Cardiac fibroblast (primary cell): ENCODE measurements around a stretch of chr10.

DNA sequence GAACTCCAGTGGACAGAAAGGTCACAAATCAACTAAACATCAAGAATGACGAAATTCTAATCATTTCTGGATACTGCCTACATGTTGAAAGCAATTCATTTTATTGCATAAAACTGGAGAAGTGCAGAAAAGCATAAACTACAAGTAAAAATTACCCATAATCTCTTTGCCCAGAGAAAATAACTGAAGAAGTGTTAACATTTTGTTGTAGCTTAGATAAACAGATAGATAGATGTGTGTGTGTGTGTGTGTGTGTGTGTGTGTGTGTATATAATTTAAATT, 17.2 kb upstream of the TECTB start:
- RRBS: no CpG with 5 or more reads among the region's 1 CpG

DNA sequence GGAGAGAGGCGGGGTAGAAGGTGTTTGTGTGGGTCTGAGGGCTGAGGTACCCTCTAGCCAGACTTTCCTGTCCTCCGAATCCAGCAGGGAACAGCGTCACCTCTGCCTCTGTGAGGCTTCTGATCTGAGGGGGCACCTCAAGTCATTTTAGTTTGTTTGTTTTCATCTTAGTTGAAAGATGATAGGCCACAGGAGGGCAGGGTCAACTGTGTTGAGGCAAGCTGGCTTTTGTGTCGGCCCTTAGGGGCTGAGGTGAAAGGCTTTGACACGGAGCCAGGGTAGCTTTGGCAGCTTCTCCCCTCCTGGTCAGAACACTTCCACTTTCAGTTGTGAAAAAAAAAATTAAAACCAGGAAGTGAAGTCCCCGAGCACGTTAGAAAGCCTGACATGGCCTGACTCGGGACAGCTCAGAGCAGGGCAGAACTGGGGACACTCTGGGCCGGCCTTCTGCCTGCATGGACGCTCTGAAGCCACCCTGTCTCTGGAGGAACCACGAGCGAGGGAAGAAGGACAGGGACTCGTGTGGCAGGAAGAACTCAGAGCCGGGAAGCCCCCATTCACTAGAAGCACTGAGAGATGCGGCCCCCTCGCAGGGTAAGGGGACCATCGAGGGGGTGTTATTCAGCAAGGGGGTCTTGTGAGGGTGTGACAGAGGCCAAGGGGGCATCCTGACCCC, 2.1 kb downstream of the ACSL5 start:
- RRBS: no CpG with 5 or more reads among the region's 17 CpGs

DNA sequence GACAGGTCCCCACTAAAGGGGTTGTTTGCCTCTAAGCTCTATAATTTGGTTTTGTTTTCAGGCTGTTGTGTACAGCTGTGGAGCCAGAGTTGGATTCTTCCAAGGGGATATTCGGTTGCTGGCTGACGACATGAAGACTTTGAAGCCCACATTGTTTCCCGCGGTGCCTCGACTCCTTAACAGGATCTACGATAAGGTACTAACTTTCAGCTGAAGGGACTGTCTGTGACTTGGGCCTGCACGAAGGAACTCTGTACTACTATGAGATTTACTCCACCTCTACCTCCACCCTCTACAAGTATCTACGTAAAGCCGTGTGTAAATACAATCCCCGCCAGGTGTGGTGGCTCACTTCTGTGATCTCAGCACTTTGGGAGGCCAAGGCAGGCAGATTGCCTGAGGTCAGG, 33.6 kb downstream of the ZDHHC6 start:
- RRBS: no CpG with 5 or more reads among the region's 10 CpGs

DNA sequence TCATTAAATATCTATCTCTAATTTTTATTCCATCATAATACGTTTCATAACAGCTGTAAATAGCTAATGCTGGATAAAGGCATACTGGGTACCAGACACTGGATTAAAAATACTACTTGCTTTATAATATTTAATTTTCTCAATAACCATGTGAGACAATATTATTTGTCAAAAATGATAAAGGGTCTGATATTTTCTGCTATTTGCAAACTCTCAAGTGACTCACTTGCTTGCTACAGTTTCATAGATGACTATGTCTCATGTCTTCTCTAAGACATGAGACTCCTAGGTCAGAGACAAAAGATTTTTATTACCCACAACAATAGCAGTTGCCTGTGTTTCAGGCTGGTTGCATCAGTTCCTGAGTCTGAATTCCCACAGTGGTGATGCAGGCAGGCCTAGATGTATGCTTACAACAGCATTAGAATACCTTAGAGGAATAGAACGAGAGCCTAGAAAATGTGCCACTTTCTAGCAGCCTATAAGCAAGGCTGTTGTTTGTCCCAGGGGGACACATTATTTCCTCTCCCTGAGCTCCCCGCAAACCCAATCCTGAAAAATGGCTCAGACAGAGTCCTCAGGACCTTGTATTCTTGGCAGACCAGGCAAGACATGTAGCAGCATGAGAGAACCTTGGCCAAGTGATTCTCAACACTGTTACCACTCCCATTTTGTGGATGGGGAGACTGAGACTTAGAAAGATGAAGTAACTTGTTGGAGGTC, 13.9 kb downstream of the VTI1A start:
- RRBS: no CpG with 5 or more reads among the region's 3 CpGs

- RRBS: no CpG with 5 or more reads among the region's 2 CpGs
These were observed 176.5 kb upstream of the TCF7L2 start for GRCh38 chr10:112773427-112774025.

GRCh38 chr10:112842517-112843552, 107.2 kb upstream of the TCF7L2 start:
- RRBS: no CpG with 5 or more reads among the region's 7 CpGs

DNA sequence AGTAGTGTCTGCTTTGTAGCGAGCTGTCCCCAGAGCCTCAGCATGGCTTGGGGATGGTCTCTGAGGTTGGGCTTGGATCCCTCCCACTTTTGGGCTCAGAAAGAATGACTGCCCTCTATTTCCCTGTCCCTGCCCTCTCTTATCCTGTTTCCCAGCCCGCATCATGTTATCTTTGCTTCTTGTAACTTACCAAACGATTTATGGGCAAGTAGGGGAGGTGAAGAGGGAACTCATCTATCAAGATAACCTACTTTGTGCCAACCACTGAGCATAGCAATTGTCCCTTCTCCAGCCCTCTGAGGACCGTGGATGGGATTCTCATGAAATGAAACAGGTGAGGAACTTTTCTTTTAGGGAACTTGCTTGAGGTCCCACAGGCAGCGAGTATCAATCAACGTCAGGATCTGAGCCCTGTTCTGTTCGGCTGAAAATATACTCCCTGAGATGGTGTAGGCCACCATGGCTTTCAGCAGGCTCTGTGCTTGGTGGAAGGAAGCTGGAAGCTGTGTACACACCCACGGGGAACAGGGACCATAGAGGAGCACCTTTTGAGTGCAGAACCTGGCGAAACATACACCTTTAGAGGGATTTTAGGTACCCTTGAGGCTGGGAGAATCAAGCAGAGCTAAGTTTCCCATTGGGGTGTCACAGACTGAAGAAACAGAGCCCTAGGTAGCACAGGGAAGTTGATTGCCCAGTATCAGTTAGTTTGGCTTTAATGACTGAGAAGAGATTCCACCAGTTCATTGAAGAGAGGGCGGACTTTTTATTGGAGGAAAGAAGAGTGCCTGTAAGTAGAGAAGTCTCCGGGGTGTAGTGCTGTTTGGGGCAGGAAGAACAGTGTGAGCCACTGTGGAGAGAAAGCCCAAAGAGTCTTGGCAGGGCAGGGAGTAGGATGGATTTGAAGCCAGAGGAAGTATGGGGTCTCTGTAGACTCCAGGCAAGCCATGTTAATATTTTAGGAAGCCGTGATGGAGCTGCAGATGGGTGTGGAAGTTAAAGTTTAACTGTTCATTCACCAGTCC, 53.6 kb downstream of the TCF7L2 start:
- RRBS: no CpG with 5 or more reads among the region's 12 CpGs

GRCh38 chr10:113039959-113040557, 90.0 kb downstream of the TCF7L2 start:
- RRBS: no CpG with 5 or more reads among the region's 4 CpGs

- RRBS: no CpG with 5 or more reads among the region's 6 CpGs
These were observed 106.7 kb downstream of the TCF7L2 start for GRCh38 chr10:113056722-113057137.

GRCh38 chr10:113059136-113059971, 109.3 kb downstream of the TCF7L2 start:
- RRBS: no CpG with 5 or more reads among the region's 13 CpGs

- RRBS: no CpG with 5 or more reads among the region's 11 CpGs
These were observed 181.6 kb downstream of the TCF7L2 start for GRCh38 chr10:113131478-113132260.

DNA sequence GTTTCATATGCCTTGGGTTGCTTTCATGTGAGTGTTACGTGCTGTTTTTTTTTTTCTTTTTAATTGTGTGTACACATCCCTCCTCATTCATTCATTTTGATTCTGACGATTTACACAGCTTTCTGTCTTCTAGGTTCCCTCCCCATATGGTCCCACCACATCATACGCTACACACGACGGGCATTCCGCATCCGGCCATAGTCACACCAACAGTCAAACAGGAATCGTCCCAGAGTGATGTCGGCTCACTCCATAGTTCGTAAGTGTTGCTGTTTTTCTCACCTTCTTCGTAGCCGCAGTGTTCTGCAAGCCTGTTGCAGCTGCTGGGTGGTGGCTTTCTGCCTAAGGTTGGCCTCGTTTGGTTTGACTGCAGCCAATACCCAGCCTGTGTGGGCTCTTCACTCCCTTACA, 200.8 kb downstream of the TCF7L2 start:
- RRBS: no CpG with 5 or more reads among the region's 13 CpGs

GRCh38 chr10:113446633-113447292, 106.1 kb upstream of the HABP2 start:
- RRBS: no CpG with 5 or more reads among the region's 2 CpGs

DNA sequence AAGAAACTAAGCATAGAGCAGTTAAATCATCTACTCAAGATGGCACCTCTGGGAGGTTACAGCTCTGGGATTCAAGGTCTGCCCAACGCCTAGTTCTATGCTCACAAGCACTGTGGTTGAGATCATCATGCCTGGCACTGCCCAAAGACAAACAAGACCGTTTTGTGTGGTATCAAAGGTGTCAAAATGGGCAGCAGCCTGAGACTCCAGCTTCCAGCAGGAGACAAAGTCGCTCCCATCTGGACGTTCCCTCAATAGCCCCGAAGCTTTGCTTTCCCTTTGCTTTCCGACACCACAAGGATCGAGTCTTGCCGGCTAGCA, 5.0 kb downstream of the HABP2 start:
- RRBS: no CpG with 5 or more reads among the region's 8 CpGs

- RRBS: no CpG with 5 or more reads among the region's 3 CpGs
These were observed 5.1 kb downstream of the NHLRC2 start for GRCh38 chr10:113859356-113860100.

- RRBS: no CpG with 5 or more reads among the region's 4 CpGs
These were observed 24.5 kb downstream of the ADRB1 start for GRCh38 chr10:114068186-114068622.

DNA sequence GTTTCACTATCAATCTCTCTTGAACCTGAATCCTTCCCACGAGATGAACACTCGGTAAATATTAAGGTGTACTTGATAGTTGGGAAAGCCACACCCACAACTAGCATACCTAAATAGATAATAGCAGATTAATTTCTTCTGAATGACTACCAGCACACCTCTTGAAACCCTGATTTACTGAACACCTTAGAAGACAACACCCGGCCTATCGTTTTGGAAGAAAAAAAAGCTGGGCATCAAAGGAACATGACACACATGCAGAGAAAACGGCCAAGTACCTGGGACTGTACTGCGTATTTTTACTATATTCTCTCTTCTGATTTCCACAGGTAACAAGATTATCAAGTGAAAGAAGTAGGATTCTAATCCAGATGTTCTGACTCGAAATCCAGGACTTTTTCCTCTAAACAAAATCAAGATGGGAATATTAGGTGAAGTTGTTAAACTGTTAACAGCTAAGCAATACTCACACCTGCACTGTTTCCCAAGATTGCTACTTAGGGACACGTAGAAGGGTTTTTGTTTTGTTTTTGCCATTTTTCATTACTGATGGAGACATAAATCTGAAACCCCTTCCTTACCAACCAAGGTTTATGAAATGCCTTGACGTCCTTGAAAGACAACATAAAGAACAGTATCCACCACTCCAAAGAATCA, 1.0 kb downstream of the CCDC186 start:
- RRBS: no CpG with 5 or more reads among the region's 9 CpGs

DNA sequence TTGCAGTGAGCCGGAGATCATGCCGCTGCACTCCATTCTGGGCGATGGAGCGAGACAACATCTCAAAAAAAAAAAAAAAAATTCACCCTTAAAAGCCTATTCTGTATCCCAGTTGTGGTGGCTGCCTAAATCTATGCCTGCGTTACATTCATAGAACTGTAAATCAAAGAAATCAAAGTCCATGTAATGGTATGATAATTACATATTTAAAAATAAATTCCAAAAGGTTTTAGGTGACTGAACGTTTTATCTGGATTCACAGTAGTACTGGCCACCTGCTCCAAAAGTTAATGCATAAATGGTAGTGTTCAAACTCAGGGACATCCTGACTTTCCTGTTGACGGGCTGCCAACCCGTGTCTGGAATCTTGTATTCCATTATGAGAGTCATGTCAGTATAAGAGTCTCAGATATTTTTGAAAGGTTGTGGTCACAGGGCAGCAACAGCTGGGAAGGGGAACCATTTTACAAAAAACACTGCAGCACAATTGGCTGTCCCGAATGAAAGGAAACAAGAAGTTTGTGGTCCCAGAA, 2.7 kb downstream of the TDRD1 start:
- RRBS: no CpG with 5 or more reads among the region's 9 CpGs

DNA sequence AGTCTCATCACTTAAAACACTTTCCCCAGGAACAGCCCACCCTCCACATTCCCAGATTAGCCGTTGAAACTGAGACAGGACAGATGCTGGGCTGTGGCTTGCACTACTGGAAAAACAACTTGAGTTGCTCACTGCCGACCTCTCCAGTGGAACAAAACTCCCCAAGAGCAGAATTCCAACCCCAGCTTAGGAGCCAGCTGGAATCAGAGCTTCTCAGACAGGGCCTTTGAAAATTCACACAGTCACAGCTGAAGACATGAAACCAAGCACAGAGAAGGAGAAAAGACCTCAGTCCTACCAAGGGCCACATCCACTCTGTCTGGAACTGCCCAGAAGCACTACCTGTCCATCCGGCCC, 54.4 kb downstream of the AFAP1L2 start:
- RRBS: no CpG with 5 or more reads among the region's 3 CpGs

GRCh38 chr10:114472930-114473357, 68.6 kb upstream of the AFAP1L2 start:
- RRBS: no CpG with 5 or more reads among the region's 5 CpGs